ReNcell CX (cell line): ENCODE data around the genes LSG1 and ZDHHC19.

DNA sequence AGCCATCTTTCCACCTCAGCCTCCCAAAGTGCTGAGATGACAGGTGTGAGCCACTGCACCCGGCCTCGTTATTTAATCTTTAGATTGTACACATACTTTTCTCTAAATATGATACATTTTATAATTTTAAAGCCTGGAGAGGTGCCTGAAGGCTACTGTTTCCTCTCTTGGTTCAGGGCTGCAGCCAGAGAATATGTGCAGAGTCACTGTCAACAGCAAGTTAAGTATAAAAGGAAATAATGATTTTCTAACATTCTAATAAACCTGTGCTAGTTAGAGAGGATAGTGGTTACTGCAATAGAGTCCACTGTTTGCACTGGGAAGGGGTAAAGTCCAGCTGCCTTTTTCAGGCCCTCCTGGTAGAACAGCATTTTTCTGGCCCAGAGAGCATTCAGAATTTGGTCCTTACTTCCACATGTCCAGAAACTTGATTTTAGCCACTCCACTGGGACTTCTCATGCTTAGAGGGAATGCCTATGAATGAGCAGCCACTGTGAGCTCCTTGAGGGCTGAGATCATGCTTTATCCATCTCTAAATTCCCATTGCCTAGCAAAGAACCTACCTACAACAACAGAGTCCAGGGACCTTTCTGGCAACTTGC is 50.0 kb upstream of the ATP13A3 start:
- PRO-cap: no peak

- PRO-cap: bidirectional peak, plus-strand start at chr3:194578338, minus-strand start at chr3:194578159
Observed at GRCh38 chr3:194577867-194578495, 55.2 kb downstream of the TMEM44 start.

DNA sequence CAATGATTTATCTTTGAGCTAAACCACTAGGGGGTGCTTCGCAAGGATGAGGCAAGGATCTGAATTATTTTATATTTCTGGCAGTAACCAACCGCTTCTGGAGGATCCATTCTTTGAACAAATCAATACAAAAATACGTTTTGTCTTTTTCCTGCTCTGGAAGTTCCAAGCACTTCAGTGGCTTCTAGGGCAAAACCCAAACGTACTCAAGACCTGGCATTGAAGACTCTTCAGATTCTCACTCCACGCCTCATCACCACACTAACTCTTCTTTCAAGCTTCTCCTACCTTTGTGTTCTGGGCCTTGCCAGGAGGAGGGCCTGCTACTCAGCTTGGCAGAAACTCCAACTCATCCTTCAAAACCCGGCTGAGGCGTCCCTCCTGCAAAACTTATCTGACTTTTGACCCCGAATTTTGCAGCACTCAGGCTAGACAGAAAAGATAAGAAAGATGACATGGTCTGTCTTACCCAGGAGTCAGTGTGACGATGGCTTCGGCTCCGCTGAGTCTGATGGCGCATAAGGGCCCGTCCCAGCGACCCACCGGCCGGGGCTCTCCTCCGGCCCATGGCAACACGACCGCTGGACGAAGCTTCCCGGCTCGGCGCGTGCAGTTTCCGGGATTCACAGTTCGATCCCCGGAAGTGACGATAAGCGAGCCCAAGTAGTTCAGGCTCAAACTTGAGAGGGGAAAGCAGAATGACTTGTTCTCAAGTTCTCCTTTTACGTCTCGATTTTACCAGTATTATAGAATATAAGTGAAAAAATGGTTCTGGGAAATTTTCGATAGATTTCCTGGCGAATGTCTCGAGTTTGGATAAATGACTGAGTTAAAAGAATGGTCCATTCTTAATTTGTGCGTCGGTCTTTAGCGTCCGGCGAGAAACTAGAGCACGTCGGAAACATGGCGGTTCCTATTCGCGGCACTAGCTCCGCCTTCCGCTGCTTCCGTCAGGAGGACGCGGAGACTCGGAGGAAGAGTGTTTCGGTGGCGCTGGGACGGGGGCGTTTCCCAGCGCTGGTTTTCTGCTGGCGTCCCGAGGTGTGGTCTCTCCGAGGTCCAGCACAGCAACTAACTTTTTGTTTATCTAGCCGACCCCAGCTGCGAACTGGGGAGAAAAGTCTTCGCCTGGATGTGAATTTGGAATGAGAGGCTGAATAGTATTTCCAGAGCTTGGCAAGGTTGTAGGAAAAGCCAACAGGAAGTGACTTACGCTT is at the start of gene LSG1:
TSS of gene LSG1 (minus strand) at position 597 of the 1,217 bp plus-strand sequence.
- PRO-cap: bidirectional peak, plus-strand start at position 1,055 of the sequence, minus-strand start at position 562 of the sequence

- PRO-cap: no peak
Observed at GRCh38 chr3:194740822-194741728, 55.4 kb downstream of the FAM43A start.

DNA sequence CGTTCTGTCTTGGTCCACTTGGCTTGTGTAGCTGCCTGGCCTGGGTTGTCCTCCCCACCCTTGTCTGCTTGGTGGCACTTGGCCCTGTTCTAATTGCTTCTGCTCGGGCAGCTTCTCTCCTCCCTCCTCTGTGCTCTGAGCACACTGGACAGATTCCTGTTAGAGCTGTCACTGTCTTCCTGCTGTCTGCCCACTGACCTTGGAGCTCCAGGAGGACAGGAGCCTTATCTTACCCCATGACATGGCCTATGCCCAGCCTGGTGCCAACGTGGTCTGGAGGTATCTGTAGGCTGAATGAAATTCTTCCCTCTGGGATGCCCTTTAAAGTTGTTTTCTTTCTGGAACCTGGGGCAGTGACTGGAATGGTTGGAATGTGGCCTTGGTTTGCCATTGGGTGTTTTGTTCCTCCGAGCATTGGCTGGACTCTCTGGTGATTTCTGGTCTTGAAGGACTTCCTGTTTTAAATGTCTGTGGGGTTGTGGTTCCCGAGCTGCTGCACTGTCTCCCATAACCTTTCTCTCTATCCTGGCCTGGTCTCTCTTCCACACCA is 94.1 kb downstream of the FAM43A start:
- PRO-cap: no peak

- PRO-cap: no peak
Observed at GRCh38 chr3:195070335-195070750, 200.6 kb downstream of the XXYLT1 start.

GRCh38 chr3:195110987-195111542 is 159.9 kb downstream of the XXYLT1 start:
- PRO-cap: no peak

GRCh38 chr3:195129406-195129985 is 141.5 kb downstream of the XXYLT1 start:
- PRO-cap: no peak

GRCh38 chr3:195204368-195204732 is 66.6 kb downstream of the XXYLT1 start:
- PRO-cap: unidirectional peak, minus-strand start at chr3:195204562

DNA sequence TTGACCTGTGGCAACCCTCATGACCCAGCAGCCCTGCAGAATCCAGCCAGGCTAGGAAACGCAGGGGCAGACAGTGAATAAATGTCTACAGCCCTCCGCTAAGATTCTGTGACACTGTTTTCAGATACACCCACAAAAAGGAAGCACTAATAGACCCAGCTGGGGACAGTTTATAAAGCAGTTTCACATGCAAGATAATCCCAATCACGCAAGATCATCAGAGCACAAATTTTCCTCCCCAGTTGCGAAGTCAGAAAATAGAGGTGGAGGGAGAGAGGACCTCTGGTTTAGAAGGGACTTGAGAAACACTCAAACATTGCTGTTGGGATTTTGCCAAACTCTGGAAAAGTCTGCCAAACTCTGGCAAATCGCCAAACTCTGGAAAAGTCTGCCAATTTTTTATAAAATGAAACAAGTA is 66.2 kb downstream of the XXYLT1 start:
- PRO-cap: bidirectional peak, plus-strand start at position 203 of the sequence, minus-strand start at position 69 of the sequence

GRCh38 chr3:195252936-195253633 is 17.9 kb downstream of the XXYLT1 start:
- PRO-cap: no peak

GRCh38 chr3:195441234-195441431 is 1.7 kb downstream of the ACAP2 start:
- PRO-cap: no peak

GRCh38 chr3:195544327-195544772 is 1.2 kb upstream of the PPP1R2 start:
- PRO-cap: no peak

GRCh38 chr3:195658290-195658944 is 62.4 kb upstream of the MUC20 start:
- PRO-cap: no peak

DNA sequence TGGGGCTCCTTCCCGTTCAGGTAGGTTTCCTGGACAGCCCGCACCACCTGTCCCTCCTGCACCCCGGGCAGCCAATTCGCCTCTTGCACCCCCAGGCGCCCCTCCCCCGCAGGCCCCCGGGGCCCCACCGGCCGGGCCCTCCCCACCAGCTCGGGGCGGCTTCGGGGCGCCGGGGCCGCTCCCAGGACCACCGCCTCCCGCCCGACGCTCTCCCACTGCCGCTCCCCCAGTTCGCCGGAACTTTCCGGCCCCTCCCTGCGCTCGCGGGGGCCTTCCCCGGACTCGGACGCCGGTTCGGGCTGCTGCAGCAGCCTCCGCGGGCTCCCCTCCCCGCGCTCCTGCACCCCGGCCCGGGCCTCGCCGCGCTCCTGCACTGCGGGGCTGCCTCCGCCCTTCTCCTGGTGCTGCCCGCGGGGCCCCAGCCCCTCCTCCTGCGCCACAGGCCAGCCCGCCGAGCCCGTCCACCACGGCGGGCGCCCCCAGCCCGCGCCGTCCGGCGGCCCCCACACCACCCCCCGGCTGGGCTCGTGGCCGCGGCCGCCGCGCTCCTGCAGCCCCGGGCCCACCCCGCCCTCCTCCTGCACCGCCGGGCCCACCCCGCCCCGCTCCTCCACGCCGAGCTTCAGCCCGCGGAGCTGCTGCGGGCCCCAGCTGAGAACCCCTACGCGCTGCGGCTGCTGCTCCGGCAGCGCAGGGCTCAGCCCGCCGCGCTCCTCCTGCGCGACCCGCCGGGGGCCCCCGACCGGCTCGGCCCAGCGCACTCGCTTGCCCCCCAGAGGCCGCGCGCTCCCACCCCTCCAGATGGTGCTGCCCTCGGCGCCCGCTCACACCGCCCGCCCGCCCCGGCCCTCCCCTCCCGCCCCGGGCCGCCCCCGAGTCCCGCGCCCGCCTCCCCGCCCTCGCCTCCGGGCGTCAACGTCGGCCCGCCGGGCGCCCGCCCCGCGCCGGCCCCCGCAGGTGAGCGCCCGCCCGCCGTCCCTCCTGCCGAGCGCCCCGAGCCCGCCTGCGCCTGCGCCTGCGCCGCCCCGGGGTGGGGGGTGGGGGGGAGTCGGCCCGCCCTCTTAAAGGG is 742 bp upstream of the TNK2 start:
- PRO-cap: bidirectional peak, plus-strand start outside the sequence, minus-strand start at position 999 of the sequence

DNA sequence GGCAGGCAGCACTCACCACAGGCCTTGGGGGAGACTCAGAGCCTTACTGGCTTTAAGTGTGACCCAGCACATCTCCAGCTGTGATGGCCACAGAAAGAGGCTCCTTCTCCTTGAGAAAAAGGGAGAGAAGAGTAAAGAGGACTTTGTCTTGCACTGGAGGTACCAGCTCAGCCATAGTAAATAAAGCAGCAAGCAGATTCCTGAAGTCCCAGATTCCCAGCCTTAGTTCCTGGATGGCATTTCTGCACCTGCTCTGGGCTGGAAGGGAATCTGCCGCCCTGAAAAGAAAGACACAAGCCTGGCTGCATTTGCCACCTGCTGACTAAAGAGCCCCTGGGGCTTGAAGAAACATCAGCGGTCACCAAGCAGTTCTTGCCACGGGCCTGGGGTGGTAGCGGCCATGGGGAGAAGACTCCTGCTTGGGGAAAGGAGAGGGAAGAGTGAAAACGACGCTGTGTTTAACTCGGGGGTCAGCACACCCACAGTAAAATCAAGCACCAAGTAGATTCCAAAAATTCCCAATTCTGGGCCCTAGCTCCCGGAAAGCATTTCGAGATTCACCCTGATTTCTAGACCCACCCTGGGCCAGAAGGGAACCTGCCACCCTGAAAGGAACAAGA is 24.2 kb upstream of the TNK2 start:
- PRO-cap: no peak

DNA sequence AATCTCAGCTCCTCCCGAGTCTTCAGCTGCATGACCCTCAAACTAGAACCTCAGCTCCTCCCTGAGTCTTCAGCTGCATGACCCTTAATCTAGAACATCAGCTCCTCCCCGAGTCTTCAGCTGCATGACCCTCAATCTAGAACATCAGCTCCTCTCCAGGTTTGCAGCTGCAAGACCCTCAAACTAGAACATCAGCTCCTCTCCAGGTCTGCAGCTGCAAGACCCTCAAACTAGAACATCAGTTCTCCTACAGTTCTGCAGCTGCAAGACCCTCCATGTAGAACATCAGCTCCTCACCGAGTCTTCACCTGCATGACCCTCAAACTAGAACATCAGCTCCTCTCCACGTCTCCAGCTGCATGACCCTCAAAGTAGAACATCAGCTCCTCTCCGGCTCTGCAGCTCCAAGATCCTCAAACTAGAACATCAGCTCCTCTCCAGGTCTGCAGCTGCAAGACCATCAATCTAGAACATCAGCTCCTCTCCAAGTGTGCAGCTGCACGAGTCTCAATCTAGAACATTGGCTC is 34.4 kb upstream of the TNK2 start:
- PRO-cap: no peak

- PRO-cap: no peak
Observed at GRCh38 chr3:196045129-196045884, 36.6 kb downstream of the TFRC start.

DNA sequence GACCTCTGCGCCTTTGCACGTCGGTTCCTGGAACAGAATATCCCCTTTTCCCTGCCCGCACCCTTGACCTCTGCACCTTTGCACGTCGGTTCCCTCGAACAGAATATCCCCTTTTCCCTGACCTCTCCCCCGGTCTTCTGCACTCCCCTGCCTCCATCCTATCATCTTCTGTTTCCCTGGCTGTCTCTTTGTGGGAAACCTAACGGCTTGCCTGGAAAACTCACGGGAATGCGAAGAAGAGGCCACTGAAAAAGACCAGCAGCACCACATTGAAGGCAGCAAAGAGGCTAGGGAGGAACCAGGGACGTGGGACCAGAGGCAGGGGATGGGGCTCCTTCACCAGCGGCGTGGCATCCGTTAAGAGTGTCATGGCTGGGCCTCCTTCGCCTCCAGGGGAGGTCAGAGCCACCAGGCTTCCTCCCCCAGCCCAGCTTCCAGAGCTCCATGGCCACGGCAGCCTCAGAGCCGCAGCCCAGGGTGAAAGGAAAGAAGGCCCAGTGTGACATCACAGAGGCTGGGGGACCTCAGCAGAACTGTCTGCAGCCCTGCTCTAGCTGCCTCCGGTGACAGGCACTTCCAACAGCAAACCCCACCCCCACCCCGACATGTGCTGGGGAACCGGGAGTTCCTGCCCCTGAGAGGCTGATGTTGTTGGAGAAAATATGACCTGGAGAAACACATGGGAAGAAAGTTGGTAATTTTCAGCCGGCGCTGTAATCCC is at the start of gene ZDHHC19:
TSS of gene ZDHHC19 (minus strand) at position 455 of the 721 bp plus-strand sequence.
- PRO-cap: no peak

GRCh38 chr3:196316993-196317488 is 999 bp downstream of the DYNLT2B start:
- PRO-cap: no peak